K562 (cell line): ENCODE results near the genes P2RY13, AADACL2 and SUCNR1.

GRCh38 chr3:151202656-151203048 is 364 bp downstream of the GPR171 start:
- RAMPAGE, long total RNA: no peak
- RRBS: no CpG with 5 or more reads among the region's 2 CpGs
PRO-cap:
- standard: no peak
- CoPRO, capped RNA only, 2 experiments: no peak in any of the 2 experiments
- CoPRO, capped and uncapped RNA, 2 experiments: no peak in any of the 2 experiments
- CoPRO, uncapped RNA only, 2 experiments: no peak in any of the 2 experiments
CAGE:
- cytosol, long polyA plus RNA: no peak
- long polyA plus RNA: no peak
- nucleolus, long total RNA: no peak
- nucleus, long polyA plus RNA: no peak

DNA sequence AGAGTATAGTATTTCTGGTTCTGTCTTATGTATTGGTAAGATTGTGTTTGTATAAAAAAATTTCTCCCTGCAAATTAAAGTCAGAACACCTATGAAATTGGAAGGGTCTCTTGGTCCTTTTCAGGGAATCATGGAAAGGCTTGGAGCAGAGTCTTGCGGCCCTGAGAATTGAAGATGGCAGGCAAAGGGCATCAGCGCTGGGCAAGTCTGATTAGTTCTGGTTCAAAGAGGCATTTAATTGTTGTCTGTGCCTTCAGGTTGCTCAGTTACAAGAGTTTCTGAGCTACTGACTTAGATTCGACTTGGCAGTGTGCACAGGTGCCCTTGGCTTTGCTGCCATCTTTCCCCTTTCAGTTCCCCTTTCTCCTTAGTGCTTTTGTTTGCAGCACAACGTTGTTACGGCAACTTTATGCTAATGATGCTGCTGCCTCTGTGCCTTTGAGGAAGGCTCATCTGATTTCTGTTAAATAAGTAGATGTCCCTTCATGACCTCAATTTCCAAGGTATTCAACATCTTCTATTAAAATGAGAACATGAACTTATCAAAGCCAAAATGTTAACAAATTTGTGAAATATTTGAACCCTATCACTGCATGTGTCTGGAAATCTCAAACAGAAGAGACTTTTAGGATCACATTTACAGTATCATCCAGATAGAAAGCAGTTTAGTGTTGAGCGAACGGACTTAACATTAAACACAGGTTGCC is 12.4 kb downstream of the P2RY14 start:
- RAMPAGE, long total RNA: no peak
- RRBS: no CpG with 5 or more reads among the region's 7 CpGs
PRO-cap:
- standard: no peak
- CoPRO, capped RNA only, 2 experiments: no peak in any of the 2 experiments
- CoPRO, capped and uncapped RNA, 2 experiments: no peak in any of the 2 experiments
- CoPRO, uncapped RNA only, 2 experiments: no peak in any of the 2 experiments
CAGE:
- cytosol, long polyA plus RNA: no peak
- long polyA plus RNA: no peak
- nucleolus, long total RNA: no peak
- nucleus, long polyA plus RNA: no peak

- RAMPAGE, long total RNA: no peak
- RRBS: no CpG with 5 or more reads among the region's 1 CpG
PRO-cap:
- standard: no peak
- CoPRO, capped RNA only, 2 experiments: no peak in any of the 2 experiments
- CoPRO, capped and uncapped RNA, 2 experiments: no peak in any of the 2 experiments
- CoPRO, uncapped RNA only, 2 experiments: no peak in any of the 2 experiments
CAGE:
- cytosol, long polyA plus RNA: no peak
- long polyA plus RNA: no peak
- nucleolus, long total RNA: no peak
- nucleus, long polyA plus RNA: no peak
These were observed at the start of gene P2RY13 for GRCh38 chr3:151329300-151329636. TSS of gene P2RY13 (minus strand) at chr3:151329549.

DNA sequence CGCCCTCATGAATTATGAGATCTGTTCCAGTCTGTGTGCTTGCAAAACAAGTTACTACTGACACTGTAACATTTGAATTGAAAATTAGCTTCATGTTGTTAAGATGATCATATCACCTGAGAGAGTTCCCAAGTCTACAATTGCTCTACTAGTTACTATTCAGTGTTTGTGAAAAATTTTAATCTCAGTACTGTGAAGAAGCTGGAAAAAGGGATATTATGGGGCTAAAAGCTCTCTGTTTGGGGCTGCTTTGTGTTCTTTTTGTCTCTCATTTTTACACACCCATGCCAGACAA is at the start of gene AADACL2:
Gene AADACL2, plus strand, starts transcription at position 110 of the 295 bp plus-strand sequence.
- RAMPAGE, long total RNA: no peak
- RRBS: no CpG with 5 or more reads among the region's 1 CpG
PRO-cap:
- standard: no peak
- CoPRO, capped RNA only, 2 experiments: no peak in any of the 2 experiments
- CoPRO, capped and uncapped RNA, 2 experiments: no peak in any of the 2 experiments
- CoPRO, uncapped RNA only, 2 experiments: no peak in any of the 2 experiments
CAGE:
- cytosol, long polyA plus RNA: no peak
- long polyA plus RNA: no peak
- nucleolus, long total RNA: no peak
- nucleus, long polyA plus RNA: no peak

DNA sequence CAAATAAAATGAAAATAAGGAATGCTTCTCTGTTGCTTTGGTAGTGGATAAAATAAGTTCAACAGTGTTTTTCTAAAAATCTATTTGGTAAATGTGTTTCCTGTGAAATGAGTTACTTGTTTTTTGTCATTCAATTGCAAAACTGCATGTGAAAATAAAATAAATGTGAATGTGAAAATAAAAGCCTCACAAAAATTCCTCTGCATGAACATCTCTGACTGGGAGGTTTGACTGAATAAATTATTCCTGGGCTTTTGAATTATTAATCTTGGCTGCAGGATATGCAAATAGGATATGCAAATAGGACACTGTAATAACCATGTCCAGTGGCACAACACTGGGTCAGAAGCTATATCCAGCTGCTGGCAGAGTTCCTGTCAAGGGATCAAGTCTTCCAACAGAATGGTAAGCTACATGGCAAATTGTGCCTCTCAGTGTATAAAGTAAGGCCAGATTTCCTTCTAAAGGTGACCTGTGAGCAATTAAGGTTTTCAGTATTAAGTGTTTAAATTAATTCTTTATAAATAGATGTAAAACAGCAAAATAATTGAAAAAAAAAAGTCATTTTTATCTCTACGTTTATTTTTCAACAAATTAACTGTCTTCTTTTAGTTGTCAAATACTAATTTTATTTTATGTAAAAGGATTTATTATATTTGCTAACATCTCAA is at the start of gene SUCNR1:
Gene SUCNR1, plus strand, starts transcription at position 342 of the 671 bp plus-strand sequence.
- RAMPAGE, long total RNA: no peak
- RRBS: no CpG with 5 or more reads among the region's 1 CpG
PRO-cap:
- standard: no peak
- CoPRO, capped RNA only, 2 experiments: no peak in any of the 2 experiments
- CoPRO, capped and uncapped RNA, 2 experiments: no peak in any of the 2 experiments
- CoPRO, uncapped RNA only, 2 experiments: no peak in any of the 2 experiments
CAGE:
- cytosol, long polyA plus RNA: no peak
- long polyA plus RNA: no peak
- nucleolus, long total RNA: no peak
- nucleus, long polyA plus RNA: no peak

DNA sequence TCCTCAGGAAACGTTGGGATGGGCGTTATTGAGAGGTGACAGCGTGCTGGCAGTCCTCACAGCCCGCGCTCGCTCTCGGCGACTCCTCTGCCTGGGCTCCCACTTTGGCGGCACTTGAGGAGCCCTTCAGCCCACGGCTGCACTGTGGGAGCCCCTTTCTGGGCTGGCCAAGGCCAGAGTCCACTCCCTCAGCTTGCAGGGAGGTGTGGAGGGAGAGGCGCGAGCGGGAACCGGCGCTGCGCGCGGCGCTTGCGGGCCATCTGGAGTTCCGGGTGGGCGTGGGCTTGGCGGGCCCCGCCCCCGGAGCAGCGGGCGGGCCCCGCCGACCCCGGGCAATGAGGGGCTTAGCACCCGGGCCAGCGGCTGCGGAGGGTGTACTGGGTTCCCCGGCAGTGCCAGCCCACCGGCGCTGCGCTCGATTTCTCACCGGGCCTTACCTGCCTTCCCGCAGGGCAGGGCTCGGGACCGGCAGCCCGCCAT is 54.5 kb downstream of the SUCNR1 start:
- RAMPAGE, long total RNA: no peak
- RRBS: no CpG with 5 or more reads among the region's 43 CpGs
PRO-cap:
- standard: no peak
- CoPRO, capped RNA only, 2 experiments: no peak in any of the 2 experiments
- CoPRO, capped and uncapped RNA, 2 experiments: no peak in any of the 2 experiments
- CoPRO, uncapped RNA only, 2 experiments: no peak in any of the 2 experiments
CAGE:
- cytosol, long polyA plus RNA: no peak
- long polyA plus RNA: no peak
- nucleolus, long total RNA: no peak
- nucleus, long polyA plus RNA: no peak

DNA sequence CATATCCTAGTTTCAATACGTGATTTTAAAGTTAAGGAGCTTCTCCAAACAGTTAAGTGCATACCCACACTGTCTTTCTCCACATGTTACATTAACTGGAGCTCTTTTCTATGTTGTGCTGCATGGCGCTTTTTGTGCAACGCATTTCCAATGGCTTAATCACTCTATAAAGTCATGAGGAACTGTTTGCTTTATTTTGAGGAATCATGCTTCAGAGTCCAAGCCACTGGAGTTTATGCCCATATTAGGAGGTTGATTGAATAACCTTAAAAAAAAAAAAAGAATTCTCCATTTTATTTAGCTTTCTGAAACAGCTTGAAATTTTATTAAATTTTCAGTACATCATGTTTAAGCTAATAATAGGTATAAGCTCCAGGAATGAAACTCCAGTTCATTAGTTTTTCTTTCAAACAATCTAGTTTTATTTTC is 109.4 kb upstream of the MBNL1 start:
- RAMPAGE, long total RNA: no peak
- RRBS: no CpG with 5 or more reads among the region's 3 CpGs
PRO-cap:
- standard: no peak
- CoPRO, capped RNA only, 2 experiments: no peak in any of the 2 experiments
- CoPRO, capped and uncapped RNA, 2 experiments: no peak in any of the 2 experiments
- CoPRO, uncapped RNA only, 2 experiments: no peak in any of the 2 experiments
CAGE:
- cytosol, long polyA plus RNA: no peak
- long polyA plus RNA: no peak
- nucleolus, long total RNA: no peak
- nucleus, long polyA plus RNA: no peak

- RAMPAGE, long total RNA: no peak
- RRBS: 5% methylated on average over 3 of the region's 15 CpGs
PRO-cap:
- standard: bidirectional peak, plus-strand start at chr3:152270678, minus-strand start at chr3:152270514
- CoPRO, capped RNA only, 2 experiments: peak in 2 of 2 experiments; most common plus-strand start chr3:152270330 (in 1); most common minus-strand start chr3:152270271 (in 1)
- CoPRO, capped and uncapped RNA, 2 experiments: no peak in any of the 2 experiments
- CoPRO, uncapped RNA only, 2 experiments: peak in 2 of 2 experiments; most common plus-strand start chr3:152270423 (in 2); most common minus-strand start chr3:152269971 (in 1)
CAGE:
- cytosol, long polyA plus RNA: no peak
- long polyA plus RNA: no peak
- nucleolus, long total RNA: no peak
- nucleus, long polyA plus RNA: no peak
These were observed 1.2 kb downstream of the MBNL1 start for GRCh38 chr3:152269772-152270559.

GRCh38 chr3:152271357-152272286 is 2.9 kb downstream of the MBNL1 start:
- RAMPAGE, long total RNA: no peak
- RRBS: no CpG with 5 or more reads among the region's 5 CpGs
PRO-cap:
- standard: no peak
- CoPRO, capped RNA only, 2 experiments: no peak in any of the 2 experiments
- CoPRO, capped and uncapped RNA, 2 experiments: no peak in any of the 2 experiments
- CoPRO, uncapped RNA only, 2 experiments: peak in 2 of 2 experiments; most common plus-strand start chr3:152271471 (in 1); most common minus-strand start chr3:152271661 (in 1)
CAGE:
- cytosol, long polyA plus RNA: no peak
- long polyA plus RNA: no peak
- nucleolus, long total RNA: no peak
- nucleus, long polyA plus RNA: no peak

- RAMPAGE, long total RNA: no peak
- RRBS: no CpG with 5 or more reads among the region's 2 CpGs
PRO-cap:
- standard: no peak
- CoPRO, capped RNA only, 2 experiments: no peak in any of the 2 experiments
- CoPRO, capped and uncapped RNA, 2 experiments: no peak in any of the 2 experiments
- CoPRO, uncapped RNA only, 2 experiments: peak in 1 of 2 experiments; most common plus-strand start chr3:152276536 (in 1)
CAGE:
- cytosol, long polyA plus RNA: no peak
- long polyA plus RNA: no peak
- nucleolus, long total RNA: no peak
- nucleus, long polyA plus RNA: no peak
These were observed 7.8 kb downstream of the MBNL1 start for GRCh38 chr3:152276485-152276948.

- RAMPAGE, long total RNA: no peak
- RRBS: no CpG with 5 or more reads among the region's 1 CpG
PRO-cap:
- standard: no peak
- CoPRO, capped RNA only, 2 experiments: no peak in any of the 2 experiments
- CoPRO, capped and uncapped RNA, 2 experiments: no peak in any of the 2 experiments
- CoPRO, uncapped RNA only, 2 experiments: no peak in any of the 2 experiments
CAGE:
- cytosol, long polyA plus RNA: no peak
- long polyA plus RNA: no peak
- nucleolus, long total RNA: no peak
- nucleus, long polyA plus RNA: no peak
These were observed 50.1 kb downstream of the MBNL1 start for GRCh38 chr3:152318656-152319409.

GRCh38 chr3:152390510-152391017 is 121.8 kb downstream of the MBNL1 start:
- RAMPAGE, long total RNA: no peak
- RRBS: no CpG with 5 or more reads among the region's 2 CpGs
PRO-cap:
- standard: no peak
- CoPRO, capped RNA only, 2 experiments: no peak in any of the 2 experiments
- CoPRO, capped and uncapped RNA, 2 experiments: no peak in any of the 2 experiments
- CoPRO, uncapped RNA only, 2 experiments: peak in 1 of 2 experiments; most common plus-strand start chr3:152390994 (in 1)
CAGE:
- cytosol, long polyA plus RNA: no peak
- long polyA plus RNA: no peak
- nucleolus, long total RNA: no peak
- nucleus, long polyA plus RNA: no peak

- RAMPAGE, long total RNA: no peak
- RRBS: no CpG with 5 or more reads among the region's 7 CpGs
PRO-cap:
- standard: no peak
- CoPRO, capped RNA only, 2 experiments: no peak in any of the 2 experiments
- CoPRO, capped and uncapped RNA, 2 experiments: no peak in any of the 2 experiments
- CoPRO, uncapped RNA only, 2 experiments: peak in 2 of 2 experiments; most common plus-strand start chr3:152403277 (in 1)
CAGE:
- cytosol, long polyA plus RNA: no peak
- long polyA plus RNA: no peak
- nucleolus, long total RNA: no peak
- nucleus, long polyA plus RNA: no peak
These were observed 134.6 kb downstream of the MBNL1 start for GRCh38 chr3:152402944-152404077.

GRCh38 chr3:152405740-152406204 is 137.0 kb downstream of the MBNL1 start:
- RAMPAGE, long total RNA: no peak
- RRBS: no CpG with 5 or more reads among the region's 1 CpG
PRO-cap:
- standard: no peak
- CoPRO, capped RNA only, 2 experiments: no peak in any of the 2 experiments
- CoPRO, capped and uncapped RNA, 2 experiments: no peak in any of the 2 experiments
- CoPRO, uncapped RNA only, 2 experiments: peak in 1 of 2 experiments; most common plus-strand start chr3:152405998 (in 1)
CAGE:
- cytosol, long polyA plus RNA: no peak
- long polyA plus RNA: no peak
- nucleolus, long total RNA: no peak
- nucleus, long polyA plus RNA: no peak

- RAMPAGE, long total RNA: no peak
- RRBS: no CpG with 5 or more reads among the region's 5 CpGs
PRO-cap:
- standard: no peak
- CoPRO, capped RNA only, 2 experiments: no peak in any of the 2 experiments
- CoPRO, capped and uncapped RNA, 2 experiments: no peak in any of the 2 experiments
- CoPRO, uncapped RNA only, 2 experiments: peak in 2 of 2 experiments; most common plus-strand start chr3:152465176 (in 2)
CAGE:
- cytosol, long polyA plus RNA: no peak
- long polyA plus RNA: no peak
- nucleolus, long total RNA: no peak
- nucleus, long polyA plus RNA: start-site peak on the plus strand at chr3:152464752-152465746, 1,533 and 852 reads in 2 replicates
These were observed 196.1 kb downstream of the MBNL1 start for GRCh38 chr3:152464679-152465426.

DNA sequence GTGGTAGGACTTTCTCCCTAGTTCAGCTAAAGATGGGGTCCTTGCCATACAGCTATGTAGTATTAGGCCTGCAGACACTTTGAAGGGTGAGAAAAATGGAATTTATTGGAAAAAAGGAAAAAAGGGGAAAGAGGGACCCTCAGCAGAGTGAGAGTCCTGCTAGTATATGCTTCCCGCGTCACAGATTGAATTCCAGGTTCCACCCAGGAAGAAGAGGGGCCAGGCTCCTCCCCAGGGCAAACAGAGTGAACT is 176.1 kb upstream of the P2RY1 start:
- RAMPAGE, long total RNA: no peak
- RRBS: no CpG with 5 or more reads among the region's 2 CpGs
PRO-cap:
- standard: no peak
- CoPRO, capped RNA only, 2 experiments: no peak in any of the 2 experiments
- CoPRO, capped and uncapped RNA, 2 experiments: no peak in any of the 2 experiments
- CoPRO, uncapped RNA only, 2 experiments: no peak in any of the 2 experiments
CAGE:
- cytosol, long polyA plus RNA: no peak
- long polyA plus RNA: no peak
- nucleolus, long total RNA: no peak
- nucleus, long polyA plus RNA: no peak

DNA sequence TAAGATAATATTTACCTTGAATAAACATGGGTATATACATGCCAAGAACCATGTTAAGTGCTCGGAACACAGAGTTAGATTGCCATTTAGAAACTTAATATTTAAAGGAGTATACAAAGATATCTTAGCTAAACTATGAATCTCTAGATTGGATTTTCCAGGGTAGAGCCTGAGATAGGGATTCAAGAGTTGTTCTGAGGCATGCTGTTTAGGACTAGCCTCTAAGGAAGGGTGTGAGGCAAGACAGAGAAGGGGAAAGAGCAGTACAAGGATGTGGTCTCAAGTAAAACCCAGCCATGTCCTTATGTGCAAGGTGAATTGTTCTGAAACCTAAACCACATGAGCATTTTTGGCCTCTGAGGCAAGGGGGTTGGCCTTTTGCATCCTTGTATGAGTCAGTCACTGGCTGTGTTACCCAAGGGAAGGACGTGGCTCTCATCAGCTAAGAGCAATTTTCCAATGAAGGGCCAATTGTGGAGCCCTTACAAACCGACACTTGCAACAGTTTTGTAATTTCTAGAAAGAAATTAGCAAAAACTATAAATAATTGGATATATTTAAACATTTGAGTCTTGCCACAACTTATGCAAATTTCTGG is 98.0 kb upstream of the P2RY1 start:
- RAMPAGE, long total RNA: no peak
- RRBS: no CpG with 5 or more reads among the region's 3 CpGs
PRO-cap:
- standard: no peak
- CoPRO, capped RNA only, 2 experiments: no peak in any of the 2 experiments
- CoPRO, capped and uncapped RNA, 2 experiments: no peak in any of the 2 experiments
- CoPRO, uncapped RNA only, 2 experiments: no peak in any of the 2 experiments
CAGE:
- cytosol, long polyA plus RNA: no peak
- long polyA plus RNA: no peak
- nucleolus, long total RNA: no peak
- nucleus, long polyA plus RNA: no peak

DNA sequence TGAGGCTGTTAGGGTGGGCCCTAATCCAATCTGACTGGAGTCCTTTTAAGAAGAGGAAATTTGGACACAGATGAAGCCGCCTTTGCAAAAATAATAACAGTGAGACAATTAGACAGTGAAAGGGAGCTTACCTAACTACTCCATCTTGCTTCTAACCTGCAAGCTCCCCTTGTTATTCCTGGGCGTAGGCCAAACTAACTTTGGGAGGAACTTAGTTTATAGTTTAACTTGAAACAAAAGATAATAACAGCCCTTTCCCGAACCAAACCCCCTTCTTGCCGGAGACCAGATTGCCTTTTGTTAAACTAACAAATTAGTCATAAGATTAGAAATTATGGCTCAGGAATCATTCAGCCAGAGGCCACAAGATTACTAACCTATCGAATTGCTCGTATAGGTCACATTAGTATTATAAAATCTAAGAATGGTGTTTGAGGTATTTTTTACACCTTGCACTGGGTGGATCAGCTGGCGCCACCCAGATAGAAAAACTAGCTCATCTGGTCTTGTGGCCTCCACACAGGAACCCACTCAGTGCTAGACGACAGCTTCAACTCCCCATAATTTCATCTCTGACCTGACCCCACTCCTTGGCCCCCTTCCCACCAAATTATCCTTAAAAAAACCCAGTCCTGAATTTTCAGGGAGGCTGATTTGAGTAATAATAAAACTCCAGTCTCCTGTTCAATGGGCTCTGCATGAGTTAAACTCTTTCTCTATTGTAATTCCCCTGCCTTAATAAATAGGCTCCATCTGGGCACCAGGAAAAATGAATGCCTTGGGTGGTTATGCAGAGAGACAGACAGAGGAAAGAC is 65.2 kb upstream of the RAP2B start:
- RAMPAGE, long total RNA: no peak
- RRBS: no CpG with 5 or more reads among the region's 8 CpGs
PRO-cap:
- standard: no peak
- CoPRO, capped RNA only, 2 experiments: no peak in any of the 2 experiments
- CoPRO, capped and uncapped RNA, 2 experiments: no peak in any of the 2 experiments
- CoPRO, uncapped RNA only, 2 experiments: no peak in any of the 2 experiments
CAGE:
- cytosol, long polyA plus RNA: no peak
- long polyA plus RNA: no peak
- nucleolus, long total RNA: no peak
- nucleus, long polyA plus RNA: no peak